ENCODE measurements around the genes ANTXRL and FAM170B.

GRCh38 chr10:46009989-46011243 is 20.0 kb downstream of the NCOA4 start:
- PRO-cap, 2 experiments = no peak in any of the 2 experiments

DNA sequence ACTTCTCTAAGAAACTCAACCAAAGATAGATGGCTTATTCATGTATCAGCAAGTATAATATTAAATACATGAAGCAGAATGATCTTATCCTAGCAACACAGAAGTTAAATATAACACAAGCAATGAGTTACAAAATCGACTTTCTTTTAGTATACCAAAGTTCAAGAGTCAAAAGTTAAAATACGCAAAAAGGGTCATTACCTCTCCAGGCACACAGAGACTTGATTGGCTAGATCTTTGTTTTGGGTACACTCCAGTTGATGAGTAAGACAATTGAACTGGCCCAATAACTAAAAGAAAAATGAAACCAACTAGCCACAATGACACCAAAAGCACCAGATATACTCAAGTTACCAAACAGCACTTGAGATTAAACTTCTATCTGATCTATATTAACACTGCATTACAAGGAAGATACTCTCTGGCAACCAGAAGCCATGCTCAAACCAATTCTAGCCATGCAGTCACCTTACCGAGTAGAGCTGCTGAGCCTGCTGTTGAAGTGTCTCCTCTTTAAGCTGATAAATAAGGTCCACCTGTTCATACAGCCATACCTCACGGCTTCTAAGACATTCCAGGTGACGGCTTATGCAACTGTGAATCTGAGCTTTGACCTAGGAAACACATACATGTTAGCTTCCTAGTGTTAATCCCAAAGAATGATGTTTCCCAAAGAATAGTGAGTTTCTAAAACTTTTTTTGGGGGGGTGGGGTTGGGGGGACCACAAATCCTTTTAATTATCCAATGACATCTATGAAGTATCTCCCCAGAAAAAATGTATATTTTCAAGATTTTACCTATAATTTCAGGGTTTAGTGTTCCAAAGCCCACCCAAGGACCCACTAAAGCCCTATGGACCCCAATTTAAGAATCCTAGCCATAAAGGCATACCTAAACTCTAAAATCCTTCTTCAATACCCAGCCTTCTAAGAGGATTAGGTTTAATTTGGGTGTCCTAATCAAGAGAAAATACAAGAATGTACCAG is 15.5 kb downstream of the NCOA4 start:
- PRO-cap, 2 experiments = no peak in any of the 2 experiments

DNA sequence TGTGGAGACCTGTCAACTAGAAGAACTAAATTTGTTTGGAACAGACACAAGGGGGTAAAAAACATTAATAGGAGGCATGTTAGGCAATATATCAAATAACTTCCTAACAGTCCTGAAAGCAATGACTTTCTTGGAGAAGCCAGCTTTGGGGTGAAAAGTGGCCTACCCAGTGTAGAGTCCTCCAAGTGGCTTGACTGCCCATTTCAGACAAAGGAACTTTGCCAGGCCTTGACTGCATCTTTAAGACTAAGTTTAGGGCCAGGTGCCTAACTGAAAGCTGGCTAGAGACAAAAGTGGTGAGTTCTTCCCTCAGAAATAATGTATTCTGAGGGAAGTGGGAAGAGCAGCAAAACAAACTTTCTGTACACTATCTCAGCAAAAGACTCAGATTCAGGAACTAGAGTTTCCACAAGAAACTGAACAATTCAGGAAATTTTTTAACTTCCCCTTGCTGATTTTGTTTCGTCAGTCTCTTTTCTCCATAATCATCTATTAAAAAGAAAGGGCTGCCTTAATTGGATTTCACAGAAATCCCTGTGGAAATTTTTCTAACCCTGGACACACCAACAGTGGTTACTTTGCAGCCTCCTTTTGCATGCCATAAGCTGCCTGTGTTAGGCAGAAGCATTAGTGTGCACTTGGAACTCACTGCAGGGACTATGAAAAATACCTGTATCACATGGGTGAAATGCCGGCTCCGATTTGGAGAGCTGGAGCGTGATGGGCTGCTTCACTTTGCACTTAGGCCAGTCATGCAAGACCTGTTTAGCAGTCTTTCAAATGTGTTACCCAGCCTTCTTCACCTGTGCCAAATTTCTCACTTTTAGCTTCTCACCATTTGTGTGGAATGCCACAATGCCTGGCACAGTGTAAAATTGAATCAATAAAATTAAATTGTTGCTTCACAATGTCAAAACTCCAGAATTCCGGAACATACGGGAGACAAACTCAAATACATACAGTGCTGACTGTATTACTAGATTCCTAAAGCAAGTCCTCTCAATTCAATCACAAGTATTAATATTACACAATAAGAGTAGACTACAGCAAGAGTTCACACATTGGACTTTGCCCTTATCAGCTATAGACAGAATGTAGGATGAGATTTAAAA is 11.4 kb downstream of the NCOA4 start:
- PRO-cap, 2 experiments = no peak in any of the 2 experiments

GRCh38 chr10:46022845-46023958 is 7.2 kb downstream of the NCOA4 start:
- PRO-cap, 2 experiments = peak in 1 of 2 experiments; most common minus-strand start chr10:46023378 (in 1)

GRCh38 chr10:46269256-46270248 is 17.2 kb upstream of the ANTXRL start:
- PRO-cap, 2 experiments = no peak in any of the 2 experiments

DNA sequence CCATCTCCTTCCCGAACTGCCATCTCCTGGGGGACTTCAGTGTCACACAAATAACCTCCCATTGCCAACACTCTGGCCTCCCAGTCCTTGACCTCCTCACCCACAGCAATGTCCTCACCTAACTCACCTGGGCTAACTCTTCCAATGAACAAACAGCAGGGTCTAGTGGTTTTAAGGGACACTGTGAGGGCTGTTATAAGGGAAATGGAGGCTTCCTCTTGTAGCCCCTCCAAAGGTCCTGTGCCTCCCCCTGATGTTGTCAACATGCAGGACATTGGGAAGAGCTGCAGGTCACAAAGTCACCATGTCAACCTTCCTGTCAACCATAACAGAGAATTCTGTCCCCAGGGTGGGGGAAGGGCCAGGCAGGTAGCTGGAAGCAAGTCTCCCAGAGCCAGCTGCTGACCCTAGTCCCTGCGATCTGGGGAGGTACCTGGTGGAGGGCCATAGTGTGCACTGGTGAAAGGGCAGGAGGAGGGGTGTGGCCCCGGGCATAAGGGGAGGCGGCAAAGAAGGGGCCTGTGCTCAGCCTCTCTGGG is at the start of gene ANTXRL:
Gene ANTXRL (plus strand): TSS at position 325 of the 539 bp plus-strand sequence.
- PRO-cap, 2 experiments = no peak in any of the 2 experiments

GRCh38 chr10:46524096-46524864 is 32.2 kb downstream of the GPRIN2 start:
- PRO-cap, 2 experiments = no peak in any of the 2 experiments

GRCh38 chr10:46756855-46757324 is 154.3 kb upstream of the PTPN20 start:
- PRO-cap, 2 experiments = no peak in any of the 2 experiments

GRCh38 chr10:46993095-46993294 is 81.8 kb downstream of the PTPN20 start:
- PRO-cap, 2 experiments = no peak in any of the 2 experiments

DNA sequence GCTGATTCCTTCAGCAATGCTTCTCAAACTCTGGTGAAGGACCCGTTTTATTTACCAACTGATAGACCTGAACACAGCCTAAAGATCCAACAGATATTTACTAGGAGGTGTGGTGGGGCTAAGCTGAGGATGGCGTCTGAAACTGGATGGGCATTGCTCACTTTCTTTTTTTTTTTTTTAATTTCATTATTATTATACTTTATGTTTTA is 93.6 kb downstream of the PTPN20 start:
- PRO-cap, 2 experiments = no peak in any of the 2 experiments

GRCh38 chr10:47166836-47167096 is 133.2 kb upstream of the GDF10 start:
- PRO-cap, 2 experiments = no peak in any of the 2 experiments

- PRO-cap, 2 experiments = no peak in any of the 2 experiments
Observed at GRCh38 chr10:48317083-48317629, 10.7 kb downstream of the MAPK8 start.

DNA sequence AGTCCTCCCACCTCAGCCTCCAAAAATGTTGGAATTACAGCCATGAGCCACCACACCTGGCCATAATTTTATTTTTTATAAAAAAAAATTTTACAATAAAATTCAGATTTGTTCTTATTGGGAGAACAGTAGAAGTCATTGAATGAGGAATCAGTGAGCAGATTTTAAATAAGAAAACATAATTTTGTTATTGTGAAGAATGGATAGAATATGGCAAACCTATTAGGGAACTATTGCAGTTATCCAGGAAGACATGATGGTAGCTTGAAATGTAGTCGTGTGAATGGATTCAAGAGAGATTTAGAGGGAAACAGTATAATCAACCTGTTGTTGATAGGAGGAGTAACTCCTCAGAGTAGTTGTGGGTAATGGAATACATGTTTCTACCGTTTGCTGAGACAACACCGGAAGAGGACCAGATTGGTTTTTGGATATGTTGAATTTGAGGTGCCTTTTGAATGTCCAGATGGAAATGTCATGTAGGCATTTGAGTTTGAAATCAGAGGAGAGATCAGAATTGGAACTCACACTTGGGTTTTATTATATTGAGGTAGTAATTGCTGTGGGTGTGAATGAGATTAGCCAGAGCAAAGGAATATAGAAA is 36.0 kb downstream of the MAPK8 start:
- PRO-cap, 2 experiments = no peak in any of the 2 experiments

DNA sequence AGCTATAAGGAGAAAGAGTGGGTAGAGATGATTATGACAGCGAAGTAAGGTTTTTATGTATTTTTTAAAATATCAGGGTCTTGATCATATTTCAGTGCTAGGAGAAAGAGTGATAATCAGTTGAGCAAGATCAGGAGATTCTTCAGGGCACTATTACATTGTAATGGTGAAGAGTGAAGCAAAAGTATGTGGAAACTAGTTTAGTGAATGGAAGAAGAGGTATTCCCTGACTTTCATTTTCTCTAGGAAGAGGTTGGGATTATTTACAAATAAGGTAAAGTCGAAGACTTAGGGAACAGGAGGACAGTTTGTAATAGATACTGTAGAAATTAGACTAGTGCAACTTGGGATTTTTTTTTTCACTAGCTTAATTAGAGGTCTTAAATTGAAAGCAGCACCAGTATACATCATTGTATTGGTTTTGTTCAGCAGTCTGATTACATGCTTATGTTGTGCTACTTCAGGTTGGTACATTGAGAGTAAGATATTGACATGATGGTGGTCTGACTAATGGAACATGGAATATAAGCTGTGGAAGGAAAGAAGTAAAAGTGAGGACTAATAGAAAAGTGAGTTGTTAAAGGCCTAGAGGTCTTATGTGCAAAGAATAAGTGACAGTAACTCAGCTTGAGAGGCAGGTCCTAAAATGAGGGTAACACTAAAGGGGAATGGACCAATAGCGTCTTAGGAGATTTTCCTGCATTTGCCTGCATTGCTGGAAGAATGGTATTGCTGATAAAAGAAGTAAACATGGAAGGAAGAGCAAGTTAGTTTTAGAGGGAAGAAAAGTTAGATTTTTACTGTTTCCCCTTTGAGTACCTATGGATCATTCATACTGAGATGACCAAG is 63.7 kb downstream of the MAPK8 start:
- PRO-cap, 2 experiments = no peak in any of the 2 experiments

GRCh38 chr10:48372864-48373595 is 66.6 kb downstream of the MAPK8 start:
- PRO-cap, 2 experiments = no peak in any of the 2 experiments

DNA sequence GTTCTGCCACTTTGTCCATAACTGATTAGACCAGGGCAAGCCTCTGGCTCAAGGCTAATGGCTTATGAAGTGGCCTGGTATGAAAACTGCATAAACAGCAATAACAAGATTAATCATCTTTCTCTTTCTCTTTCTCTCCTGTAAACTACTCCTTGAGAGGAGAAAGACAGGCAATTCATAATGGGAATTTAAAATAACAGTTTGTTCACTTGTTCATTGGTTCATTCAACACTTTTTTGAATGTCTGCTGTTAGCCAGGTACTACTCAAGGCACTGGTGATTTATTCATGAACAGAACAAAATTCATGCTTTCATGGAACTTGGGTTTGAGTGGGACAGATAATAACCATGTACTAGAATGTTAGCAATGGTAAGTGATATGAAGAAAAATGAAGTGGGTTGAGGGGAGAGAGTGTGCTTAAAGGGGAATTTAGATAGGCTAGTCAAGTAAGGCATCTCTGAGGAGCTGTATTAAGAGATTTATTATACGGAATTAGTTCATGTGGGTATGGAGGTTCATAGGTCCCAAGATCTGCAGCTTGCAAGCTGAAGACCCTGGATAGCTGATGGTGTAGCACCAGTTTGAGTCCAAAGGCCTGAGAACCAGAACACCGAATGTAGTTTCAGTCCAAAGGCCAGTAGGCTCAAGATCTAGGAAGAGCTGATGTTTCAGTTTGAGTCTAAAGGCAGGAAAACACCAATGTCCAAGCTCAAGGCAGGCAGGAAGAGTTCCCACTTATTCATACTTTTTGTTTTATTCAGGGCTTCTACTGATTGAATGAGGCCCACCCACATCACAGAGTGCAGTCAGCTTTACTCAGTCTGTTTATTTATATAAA is 83.2 kb downstream of the MAPK8 start:
- PRO-cap, 2 experiments = no peak in any of the 2 experiments

DNA sequence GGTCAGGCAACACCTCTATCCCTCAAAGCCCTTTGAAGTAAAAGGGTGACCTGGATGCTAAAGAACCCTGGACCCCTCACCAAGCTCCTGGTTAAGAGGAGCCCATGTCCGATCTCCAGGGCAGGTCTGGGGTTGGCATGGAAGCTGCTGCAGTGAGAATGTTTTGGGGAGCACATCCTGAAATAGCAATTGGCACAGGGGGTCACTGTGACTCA is 18.6 kb upstream of the ARHGAP22 start:
- PRO-cap, 2 experiments = no peak in any of the 2 experiments

- PRO-cap, 2 experiments = no peak in any of the 2 experiments
Observed at GRCh38 chr10:49076910-49077750, 38.2 kb downstream of the VSTM4 start.

GRCh38 chr10:49133891-49134204 is at the start of gene FAM170B:
Gene FAM170B, minus strand, starts transcription at chr10:49134021.
- PRO-cap, 2 experiments = no peak in any of the 2 experiments

DNA sequence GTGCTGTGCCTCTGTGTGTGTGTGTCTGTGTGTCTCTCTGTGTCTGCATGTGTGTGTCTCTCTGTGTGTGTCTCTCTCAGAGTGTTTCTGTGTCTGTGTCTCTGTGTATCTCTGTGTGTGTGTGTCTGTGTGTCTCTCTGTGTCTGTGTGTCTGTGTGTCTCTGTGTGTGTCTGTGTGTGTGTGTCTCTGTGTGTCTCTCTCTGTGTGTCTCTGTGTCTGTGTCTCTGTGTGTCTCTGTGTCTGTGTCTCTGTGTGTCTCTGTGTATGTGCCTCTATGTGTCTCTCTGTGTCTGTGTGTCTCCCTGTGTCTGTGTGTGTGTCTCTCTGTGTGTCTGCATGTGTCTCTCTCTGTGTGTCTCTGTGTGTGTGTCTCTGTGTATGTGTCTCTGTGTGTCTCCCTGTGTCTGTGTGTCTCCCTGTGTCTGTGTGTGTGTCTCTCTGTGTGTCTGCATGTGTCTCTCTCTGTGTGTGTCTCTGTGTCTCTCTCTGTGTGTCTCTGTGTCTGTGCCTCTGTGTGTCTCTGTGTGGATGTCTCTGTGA is 44.8 kb upstream of the C10orf71 start:
- PRO-cap, 2 experiments = no peak in any of the 2 experiments